GM06990 (cell line): Measurements from ENCODE around the genes PEX11G, CAMSAP3, PCP2, PRR36 and ZNF414.

DNA sequence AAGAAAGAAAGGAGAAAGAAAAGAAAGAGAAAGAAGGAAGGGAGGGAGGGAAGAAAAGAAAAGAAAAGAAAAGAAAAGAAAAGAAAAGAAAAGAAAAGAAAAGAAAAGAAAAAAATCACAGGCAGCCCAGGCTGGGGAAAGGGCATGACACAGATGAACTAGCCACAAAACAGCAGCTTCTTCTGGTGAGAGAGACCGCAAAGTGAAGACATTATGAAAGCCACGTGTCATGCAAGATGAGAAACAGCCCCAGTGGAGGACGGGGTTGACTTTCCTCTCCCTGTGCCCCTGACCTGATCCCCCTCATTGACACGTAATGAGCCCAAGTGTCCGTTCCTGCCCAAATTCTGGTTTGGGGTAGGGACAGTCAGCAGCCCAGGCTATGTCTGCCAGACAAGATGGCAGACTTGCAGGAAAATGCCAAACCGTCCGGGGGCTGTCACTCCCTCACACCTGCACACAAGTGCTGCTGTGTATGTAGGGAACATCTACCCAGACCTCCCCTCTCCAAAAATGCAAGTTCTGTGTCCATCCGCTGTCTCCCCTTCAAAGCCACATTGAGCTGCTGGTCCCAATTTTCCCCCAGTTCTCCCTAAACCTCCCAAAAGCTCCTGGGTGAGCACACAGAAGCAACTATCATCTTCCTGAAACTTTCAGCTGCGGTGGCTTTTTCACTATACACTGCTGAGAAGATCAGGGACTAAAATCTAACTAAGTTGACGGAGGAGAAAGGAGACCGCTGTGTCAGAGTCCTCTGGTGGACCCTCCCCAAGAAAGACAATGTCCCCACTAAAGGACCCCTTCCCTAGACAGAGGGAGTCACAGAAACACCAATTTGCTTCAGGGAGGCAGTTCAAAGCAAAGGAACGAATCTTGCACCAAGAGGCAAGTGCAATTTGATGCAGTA, 101.8 kb downstream of the INSR start:
- RRBS: no CpG with 5 or more reads among the region's 12 CpGs

DNA sequence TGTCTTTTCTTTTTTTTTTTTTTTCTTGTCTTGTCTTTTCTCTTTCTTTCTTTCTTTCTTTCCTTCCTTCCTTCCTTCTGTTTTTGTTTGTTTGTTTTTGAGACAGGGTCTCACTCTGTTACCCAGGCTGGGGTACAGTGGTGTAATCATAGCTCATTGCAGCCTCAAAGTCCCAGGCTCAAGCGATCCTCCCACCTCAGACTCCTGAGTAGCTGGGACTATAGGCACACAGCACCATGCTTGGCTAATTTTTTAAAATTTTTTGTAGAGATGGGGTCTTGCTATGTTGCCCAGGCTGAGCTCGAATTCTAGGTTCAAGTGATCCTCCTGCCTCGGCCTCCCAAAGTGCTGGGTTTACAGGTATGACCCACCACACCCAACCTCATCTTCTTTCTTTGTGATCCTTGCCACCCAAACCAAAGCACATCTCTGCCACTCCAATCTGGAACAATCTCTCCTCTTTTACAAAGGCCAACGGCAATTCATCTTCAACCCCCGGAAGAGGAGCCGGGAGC, 38.7 kb downstream of the INSR start:
- RRBS: no CpG with 5 or more reads among the region's 6 CpGs

DNA sequence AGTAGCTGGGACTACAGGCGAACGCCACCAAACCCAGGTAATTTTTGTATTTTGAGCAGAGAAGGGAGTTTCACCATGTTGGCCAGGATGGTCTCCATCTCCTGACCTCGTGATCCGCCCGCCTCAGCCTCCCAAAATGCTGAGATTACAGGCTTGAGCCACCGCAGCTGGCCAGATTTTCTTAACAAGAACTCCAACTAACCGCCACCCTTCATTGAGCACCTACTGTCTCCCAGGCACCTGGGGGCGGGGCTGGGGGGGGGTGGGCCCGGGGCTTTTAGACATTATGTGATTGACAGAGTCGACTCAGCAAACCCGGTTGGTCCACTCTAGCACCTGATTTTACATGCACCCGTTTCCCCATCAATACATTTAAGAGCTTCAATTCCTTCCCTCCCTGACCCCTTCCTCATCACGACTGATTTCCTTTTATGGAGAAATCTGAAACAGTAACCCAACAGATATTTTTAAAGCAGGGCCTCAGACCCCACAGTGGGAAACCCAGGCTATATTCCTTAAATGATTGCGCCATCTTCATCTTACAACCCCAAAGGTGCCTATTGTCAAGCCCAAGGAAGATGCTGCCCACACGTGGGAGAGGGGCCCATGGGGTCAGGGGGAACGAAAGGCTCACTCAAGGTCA, 1.9 kb downstream of the INSR start:
- RRBS: 13% methylated on average over 2 of the region's 16 CpGs

- RRBS: 5% methylated on average over 22 of the region's 40 CpGs
These were observed at the start of gene PEX11G for GRCh38 chr19:7488886-7489348. Gene PEX11G, minus strand, starts transcription at chr19:7489035.

DNA sequence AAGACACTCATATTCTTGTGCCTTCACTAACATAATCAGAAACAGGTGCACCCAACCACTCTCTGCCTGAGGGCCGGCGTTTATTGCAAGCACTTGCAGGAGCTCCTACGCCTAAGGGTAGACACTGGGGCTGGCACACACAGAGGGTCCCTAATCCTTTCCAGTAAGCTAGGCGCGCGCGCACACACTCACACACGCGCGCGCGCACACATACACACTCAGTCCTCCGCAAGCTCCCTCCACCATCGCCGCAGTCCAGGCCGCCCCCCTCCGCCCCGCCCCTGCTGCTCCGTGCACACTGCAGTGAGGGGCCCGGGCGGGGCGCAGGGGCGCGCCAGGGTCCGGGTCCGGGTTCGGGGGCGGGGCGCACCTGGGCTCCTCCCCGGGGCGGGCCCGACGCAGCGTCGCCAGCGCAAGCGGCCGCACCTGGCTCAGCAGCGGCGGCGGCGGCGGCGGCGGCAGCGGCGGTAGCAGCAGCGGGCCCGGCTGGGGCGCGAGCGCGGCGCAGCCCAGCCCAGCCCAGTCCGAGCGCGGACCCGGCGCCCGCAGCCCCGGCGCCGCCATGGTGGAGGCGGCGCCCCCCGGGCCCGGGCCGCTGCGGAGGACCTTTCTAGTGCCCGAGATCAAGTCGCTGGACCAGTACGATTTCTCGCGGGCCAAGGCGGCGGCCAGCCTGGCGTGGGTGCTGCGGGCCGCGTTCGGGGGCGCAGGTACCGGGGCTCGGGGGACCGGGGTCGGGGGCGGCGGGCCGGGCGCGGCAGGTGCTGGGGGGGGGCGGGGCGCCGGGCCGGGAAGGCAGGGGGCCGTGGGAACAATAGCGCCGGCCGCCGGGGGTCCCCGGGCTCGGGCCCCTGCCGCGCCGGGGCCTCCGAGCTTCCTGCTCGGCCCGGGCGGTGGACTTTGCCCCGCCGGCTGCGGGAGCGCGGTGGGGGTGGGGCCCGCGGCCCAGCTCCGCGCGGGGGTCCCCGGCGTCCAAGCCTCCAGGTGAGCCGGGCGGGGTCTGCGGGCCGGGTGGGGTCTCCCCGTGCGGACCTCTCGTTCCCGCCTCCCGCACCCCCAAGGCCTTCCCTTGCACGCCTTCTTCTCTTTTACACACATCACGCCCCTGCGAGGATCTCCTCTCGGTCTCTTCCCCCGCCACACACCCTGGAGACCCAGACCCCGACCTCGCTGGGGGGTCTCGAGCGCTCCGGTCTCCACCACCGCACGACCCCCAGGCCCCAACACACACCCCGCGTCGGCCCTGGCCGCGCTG, at the start of gene CAMSAP3:
Gene CAMSAP3 (plus strand): TSS at position 423 of the 1,255 bp plus-strand sequence.
- RRBS: 4% methylated on average over 46 of the region's 147 CpGs

DNA sequence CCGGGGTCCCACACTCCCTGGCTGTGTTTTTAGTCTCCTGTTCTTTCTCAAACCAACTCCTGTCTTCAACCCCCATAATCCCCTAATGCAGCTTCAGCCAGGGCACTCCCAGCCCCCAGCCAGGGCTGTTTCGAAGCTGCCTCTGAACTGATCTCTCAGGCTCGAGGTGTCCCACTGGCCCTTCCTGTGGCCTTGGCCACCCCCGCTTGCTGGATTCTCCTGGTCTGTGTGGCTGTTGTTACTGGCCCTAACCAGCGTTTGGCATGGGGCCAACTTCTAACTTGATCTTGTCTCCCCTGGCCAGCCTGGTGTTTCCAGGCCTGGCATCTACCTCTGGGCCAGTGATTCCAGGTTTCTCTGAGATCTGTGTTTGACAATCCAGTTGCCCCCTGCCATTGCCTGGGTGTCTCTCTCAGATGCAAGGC, 11.0 kb downstream of the XAB2 start:
- RRBS: no CpG with 5 or more reads among the region's 5 CpGs

DNA sequence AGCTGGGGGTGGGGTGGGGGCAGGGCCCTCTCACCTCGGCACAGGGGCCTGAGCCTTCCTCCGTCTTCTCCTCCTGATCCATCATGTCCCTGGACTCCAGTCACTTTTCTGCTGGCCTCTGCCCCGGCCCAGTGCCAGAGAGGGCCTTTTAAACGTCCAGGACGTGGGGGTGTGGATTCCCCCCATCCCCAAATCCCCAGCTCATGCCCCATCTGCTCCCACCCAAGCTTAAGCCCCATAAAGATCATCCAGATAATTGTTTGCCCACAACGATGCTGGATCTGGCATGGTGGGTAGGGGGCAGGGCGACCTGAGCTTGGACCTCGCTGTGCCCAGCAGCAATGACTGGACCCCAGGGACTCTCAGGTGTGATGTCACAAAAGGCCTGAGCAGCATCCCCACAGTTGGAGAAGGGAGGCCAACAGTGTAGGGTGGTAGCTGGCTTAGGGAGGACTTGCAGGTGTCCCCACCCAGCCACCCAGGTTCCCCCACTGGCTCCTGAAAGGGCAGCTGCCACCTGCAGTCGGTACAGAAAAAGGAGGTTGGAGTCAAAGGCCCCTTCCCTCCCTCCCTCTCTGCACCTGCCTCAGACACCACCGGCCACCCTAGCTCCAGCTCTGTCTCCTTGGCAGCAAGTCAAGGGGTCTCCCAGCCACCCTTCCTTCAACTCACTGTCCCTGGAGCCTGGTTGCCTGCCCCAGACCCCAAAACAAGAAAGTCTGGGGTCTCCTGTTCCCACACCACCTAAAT, at the start of gene PCP2:
Gene PCP2 (minus strand): TSS at position 347 of the 750 bp plus-strand sequence.
- RRBS: no CpG with 5 or more reads among the region's 10 CpGs

GRCh38 chr19:7637309-7638234, 662 bp downstream of the STXBP2 start:
- RRBS: 3% methylated on average over 8 of the region's 36 CpGs

DNA sequence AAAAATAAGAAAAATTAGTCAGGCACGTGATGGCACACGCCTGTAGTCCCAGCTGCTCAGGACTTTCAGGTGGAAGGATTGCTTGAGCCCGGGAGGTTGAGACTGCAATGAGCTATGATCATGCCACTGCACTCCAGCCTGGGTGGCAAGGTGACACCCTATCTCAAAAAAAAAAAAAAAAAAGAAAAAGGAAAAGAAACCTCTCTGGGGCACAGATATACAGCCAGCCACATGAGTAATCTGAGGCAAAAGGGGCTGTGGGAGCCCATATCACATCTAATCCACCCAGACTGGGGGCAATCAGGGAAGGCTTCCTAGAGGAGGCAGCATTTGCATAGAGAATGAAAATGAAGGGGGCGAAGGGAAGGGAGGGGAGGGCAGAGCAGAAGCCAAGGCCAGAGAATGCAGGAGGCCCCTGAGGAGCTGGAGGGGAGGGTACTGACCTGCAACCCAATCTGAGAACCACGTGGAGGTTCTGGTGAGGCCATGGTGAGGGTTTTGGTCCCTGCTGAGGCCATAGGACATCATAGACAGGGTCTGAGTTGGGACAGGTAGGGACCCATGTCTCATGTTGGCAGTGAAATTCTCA, 13.2 kb downstream of the STXBP2 start:
- RRBS: no CpG with 5 or more reads among the region's 5 CpGs

- RRBS: 36% methylated on average over 5 of the region's 16 CpGs
These were observed 25.1 kb downstream of the CLEC4M start for GRCh38 chr19:7788289-7788458.

GRCh38 chr19:7874103-7875330, at the start of gene PRR36:
Gene PRR36, minus strand, starts transcription at chr19:7874390.
- RRBS: 5% methylated on average over 43 of the region's 98 CpGs

- RRBS: 4% methylated on average over 68 of the region's 115 CpGs
These were observed 1.8 kb downstream of the TGFBR3L start for GRCh38 chr19:7916054-7917167.

DNA sequence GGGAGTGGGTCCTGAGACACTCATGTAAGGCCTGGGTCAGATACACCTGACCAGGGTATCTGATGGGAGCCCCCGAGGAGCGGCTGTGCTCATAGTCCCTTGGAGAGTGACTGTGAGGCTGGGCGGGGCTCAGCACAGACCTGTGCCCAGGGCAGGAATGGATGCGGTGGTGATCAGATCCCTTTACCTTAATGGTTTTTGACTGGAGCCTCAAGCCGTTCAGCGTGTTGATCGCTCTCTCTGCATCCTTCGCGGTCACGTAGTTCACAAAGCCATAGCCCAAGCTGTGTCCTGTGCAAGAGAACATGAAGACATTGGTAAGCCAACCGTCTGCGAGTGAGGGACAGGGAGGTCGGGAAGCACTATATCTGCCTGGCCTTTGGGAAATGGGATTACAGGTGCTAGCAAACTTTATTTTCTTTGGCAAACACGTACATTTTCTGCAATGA, 24.5 kb downstream of the ELAVL1 start:
- RRBS: no CpG with 5 or more reads among the region's 14 CpGs

GRCh38 chr19:8004693-8004975, 807 bp downstream of the ELAVL1 start:
- RRBS: no CpG with 5 or more reads among the region's 6 CpGs

DNA sequence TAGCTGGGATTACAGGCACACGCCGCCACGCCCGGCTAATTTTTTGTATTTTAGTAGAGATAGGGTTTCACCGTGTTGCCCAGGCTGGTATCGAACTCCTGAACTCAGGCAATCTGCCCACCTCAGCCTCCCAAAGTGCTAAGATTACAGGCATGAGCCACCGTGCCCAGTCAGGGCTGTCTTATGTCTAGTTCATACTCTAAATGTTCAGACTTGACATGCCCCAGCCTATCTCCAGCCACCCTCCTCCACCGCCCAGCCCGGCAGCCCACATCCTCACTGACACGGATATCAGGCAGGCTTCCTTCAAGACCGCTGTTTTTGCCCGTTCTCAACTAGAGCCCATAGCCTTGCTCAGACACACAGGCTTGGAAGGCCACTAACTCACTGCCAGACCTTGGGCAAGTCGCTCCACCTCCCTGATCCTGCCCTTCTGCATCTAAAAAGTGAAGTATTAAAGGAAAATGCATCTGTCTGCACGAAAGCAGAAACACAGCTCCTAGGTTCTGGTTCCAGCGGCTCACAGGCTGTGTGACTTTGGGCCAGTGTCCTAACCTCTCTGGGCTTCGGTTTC, 14.7 kb upstream of the CERS4 start:
- RRBS: no CpG with 5 or more reads among the region's 16 CpGs

DNA sequence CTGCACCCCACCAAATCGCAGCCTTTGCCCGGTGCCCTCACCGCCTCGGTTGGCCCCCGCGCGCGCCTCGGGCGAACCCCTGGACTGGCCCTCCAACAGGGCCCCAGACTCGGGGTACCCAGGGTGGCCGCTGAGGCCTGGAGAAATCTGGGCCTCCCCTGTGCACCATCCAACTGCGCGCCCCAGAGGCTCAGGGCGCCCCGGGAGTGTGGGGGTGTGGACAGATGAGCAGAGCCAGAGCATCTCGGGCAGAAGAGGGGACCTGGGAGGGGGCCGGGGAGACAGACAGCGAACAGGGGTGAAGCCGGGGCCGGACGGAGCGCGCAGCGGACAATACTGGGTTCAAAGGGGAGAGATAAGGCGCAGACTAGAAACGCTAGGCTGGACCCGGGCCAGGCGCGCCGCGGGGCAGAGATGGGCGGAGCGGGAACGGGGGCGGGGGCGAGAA, 515 bp upstream of the CERS4 start:
- RRBS: 11% methylated on average over 13 of the region's 37 CpGs

- RRBS: no CpG with 5 or more reads among the region's 10 CpGs
These were observed 21.4 kb downstream of the PRAM1 start for GRCh38 chr19:8481026-8481469.

DNA sequence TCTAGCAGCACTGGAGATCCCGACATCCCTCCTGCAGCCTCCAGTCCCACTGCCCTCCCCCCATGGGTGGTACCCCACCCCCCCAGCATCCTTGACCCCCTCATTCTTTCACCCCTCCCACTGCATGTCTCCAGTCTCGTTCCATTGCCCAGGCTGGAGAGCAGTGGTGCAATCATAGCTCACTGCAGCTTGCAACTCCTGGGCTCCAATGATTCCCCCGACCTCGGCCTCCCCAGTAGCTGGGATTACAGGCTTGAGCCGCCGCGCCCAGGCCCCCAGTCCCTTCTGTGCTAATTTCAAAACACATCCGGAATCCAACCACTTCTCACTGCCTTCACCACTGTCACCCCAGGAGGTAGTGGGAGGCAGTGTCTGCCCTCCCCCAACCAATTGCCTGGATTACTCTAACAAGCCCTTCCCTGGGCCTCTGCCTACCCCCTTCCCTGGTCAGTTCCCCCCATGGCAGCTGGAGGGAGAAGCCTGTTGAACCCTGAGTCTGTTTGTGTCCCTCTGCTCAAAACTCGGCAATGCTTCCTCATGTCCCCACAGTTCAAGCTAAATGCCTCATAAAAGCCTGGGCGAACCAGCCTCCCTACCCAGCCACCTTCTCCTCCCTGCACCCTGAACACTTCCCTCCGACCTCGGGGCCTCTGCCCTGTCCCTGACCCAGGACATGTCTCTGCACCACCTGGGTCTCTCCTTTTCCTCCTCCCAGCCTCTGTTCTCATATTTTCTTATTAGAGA, 2.3 kb downstream of the PRAM1 start:
- RRBS: no CpG with 5 or more reads among the region's 12 CpGs

DNA sequence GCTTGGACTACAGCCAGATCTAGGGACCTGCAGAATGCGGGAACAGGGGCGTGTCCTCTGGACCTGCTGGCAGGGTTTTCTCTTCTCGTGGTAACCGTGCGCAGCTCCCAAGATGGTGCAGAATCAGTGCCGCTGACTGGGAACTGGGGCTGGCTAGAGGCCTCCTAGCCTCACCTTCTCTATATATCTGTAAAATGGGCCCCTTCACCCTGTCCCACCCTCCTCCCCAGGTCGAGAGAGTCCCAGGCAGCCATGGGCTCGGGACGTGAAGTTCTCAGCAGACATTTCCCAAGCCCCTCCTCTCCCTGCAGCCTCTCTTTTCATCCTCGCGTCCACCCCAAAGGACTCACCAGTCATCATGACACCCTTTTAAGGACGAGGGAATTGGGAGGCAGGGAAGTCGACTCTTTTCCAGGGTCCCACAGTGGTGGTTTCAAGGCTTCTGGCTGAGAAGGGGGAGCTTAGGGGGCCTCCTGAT, 4.4 kb upstream of the PRAM1 start:
- RRBS: no CpG with 5 or more reads among the region's 13 CpGs

DNA sequence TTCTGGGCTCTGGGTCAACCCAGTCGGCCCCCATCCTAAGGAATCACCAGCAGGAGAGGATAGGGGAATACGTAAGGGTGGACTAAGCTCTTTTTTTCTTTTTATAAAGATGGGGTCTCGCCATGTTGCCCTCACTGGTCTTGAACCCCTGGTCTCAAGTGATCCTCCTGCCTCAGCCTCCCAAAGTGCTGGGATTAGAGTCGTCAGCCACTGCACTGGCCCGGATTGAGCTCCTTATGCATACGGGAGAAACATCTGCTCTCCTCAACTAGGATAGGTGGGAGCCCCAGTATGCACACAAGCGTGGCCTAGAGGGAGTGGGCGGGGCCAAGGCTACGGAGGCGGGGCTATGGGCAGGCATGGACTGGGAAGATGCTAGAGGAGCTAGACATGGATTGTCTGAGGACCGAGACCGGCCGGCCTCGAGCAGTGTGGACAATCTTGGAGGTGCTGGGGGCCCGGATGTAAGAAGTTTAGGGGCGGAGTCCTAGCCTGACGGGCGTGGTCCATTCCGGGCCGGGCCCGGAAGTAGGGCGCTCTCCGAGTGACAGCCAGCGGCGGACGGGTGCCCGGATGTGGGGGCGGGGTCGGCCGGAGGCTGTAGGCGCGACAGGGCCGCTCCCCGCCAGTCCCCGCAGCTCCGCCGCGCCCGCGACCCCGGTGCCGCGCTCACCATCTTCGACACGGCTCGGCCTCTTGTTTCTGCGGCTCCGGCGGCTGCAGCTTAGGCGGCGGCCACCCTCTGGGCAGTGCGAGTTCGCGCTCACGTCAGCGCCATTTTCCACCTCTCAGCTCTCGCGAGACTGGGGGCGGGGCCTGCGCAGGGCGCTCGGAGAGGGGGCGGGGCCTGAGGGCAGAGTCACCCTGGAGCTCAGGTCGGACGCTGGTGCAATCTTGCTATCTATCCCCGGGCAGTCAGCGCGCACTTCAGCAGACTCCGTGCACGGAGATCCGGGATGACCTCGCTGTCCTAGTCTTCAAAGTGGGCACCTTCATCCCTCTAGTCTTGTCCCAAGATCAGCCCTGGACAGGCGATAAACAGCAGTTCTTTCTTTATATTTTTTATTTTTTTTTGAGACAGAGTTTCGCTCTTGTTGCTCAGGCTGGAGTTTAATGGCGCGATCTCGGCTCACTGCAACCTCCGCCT, at the start of gene ZNF414:
Gene ZNF414 (minus strand): TSS at position 797 of the 1,147 bp plus-strand sequence.
- RRBS: 4% methylated on average over 35 of the region's 78 CpGs